Breast epithelium (tissue), 2 donors: Measurements from ENCODE around the gene PDX1.

GRCh38 chr13:26475729-26476910 lies 81.4 kb upstream of the WASF3 start:
- PRO-cap, result no peak
- RAMPAGE, long total RNA, 2 experiments, result no peak in any of the 2 experiments

DNA sequence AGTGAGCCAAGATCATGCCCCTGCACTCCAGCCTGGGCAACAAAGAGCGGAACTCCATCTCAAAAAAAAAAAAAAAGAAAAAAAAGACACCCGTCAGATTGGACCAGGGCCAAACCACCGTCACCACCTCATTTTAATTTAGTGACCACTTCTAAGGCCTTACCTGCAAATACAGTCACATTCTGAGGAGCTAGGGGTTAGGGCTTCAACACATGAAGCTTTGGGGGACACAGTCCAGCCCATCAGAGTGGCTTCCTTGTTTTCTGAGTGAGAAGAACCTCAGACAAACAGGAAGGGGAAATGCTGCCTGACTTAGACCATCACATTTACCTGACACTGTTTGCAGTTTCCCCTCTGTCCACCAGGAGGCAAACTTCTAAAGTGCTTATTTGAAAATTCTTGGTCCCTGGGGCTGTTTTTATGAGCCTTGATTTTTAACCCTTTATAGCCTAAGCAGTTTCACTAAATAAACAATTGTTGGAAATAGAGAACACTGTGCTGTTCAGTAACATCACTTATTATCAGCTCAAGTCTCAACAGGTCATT lies 75.0 kb upstream of the WASF3 start:
- PRO-cap, result no peak
- RAMPAGE, long total RNA, 2 experiments, result no peak in any of the 2 experiments

GRCh38 chr13:26508860-26509523 lies 48.5 kb upstream of the WASF3 start:
- PRO-cap, result no peak
- RAMPAGE, long total RNA, 2 experiments, result no peak in any of the 2 experiments

DNA sequence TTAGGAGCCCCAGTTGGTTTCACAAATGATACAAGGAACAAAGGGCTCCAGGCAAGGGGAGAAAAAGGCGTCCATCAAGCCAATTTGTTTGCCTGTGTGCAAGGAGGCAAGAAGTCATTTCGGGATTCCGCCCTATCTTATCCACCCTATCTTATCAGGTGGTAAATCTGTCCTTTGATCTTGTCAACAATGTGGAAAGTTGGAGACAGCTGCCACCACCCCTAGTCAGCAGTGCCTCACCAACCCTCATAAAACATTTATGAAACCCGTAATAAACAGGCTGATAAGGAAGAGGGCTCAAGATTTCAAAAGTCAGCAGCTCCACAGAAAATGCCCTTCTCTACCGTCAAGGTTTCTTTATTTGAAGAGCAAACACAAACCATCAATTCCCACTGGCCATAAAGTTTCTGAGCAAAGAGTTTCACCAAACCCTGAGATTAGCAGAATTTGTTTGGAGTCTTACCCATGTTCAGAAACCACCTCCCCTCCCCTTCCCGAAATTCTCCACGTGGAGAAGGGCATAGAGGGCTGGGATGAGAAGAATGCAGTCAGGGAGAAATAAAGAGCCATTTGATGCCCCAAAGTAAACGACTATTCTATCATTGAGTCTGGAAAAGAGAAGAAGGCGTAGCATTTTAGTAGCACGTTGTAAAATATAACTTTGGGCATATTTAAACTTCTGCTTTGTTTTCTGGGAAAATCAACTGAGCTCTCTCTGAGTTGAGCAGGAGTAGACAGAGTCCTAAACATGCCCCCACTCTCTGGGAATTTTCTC lies 196.1 kb upstream of the GPR12 start:
- PRO-cap, result no peak
- RAMPAGE, long total RNA, 2 experiments, result no peak in any of the 2 experiments

GRCh38 chr13:26964569-26965408 lies 204.2 kb upstream of the GPR12 start:
- PRO-cap, result no peak
- RAMPAGE, long total RNA, 2 experiments, result no peak in any of the 2 experiments

DNA sequence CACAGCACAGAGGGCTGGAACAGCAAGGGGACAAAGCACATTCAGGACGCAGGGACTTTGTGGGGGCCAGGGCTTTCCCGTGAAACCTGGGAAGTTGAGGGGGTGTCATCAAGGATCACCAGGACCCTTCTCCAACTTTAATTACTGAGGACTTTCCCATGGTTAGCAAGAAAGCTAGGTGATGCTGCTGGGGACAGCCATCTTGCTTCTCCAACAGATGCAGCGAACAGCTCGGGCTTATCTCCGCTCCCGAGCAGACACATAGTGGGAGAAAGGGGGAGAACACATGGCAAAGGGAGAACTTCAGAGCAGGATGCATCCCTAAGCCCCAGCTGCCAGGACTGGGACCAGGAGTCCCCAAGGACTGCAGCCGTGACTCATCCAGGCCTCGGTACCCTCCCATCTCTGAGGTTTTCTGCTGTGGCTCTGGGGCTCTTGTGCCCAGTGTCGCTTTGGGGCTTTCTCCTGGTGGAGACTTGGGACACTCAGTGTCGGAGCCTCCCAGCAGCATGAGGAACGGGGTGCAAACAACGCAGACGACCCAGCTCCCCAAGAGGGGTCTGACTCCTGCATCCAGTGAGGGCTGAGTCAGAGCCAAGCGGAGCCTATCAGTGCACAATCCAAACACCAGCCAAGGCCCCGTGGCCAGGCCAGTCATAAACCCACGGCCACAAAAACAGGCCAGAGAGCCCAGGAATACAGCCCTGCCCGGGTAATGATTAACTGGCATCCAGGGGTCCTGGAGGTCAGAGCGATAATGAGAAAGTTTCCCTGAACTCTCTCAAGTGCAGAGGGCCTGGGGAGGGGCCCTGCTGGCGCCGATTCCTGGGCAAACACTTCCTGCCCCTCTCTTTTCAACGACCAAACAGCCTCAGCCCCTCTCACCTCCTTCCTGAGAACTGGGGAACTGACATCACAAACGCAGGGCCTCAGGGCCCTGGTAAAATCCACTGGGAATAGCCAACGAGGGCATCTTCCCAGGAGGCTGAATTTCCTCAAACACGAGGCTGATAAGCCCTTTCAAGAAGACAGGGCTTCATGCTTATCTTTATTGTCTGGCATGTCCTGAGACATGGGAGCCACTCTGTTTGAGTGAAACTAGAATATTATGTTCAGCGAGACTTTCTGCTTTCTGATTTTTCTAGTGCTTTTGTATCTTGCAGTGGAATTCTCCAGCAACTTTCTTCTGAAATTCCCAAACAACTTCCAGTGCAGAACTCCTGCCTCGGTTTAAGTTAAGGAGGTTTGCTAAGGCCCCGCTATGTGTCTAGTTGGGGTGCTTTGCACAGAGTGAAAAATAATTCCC lies 202.9 kb downstream of the USP12 start:
- PRO-cap, result no peak
- RAMPAGE, long total RNA, 2 experiments, result no peak in any of the 2 experiments

DNA sequence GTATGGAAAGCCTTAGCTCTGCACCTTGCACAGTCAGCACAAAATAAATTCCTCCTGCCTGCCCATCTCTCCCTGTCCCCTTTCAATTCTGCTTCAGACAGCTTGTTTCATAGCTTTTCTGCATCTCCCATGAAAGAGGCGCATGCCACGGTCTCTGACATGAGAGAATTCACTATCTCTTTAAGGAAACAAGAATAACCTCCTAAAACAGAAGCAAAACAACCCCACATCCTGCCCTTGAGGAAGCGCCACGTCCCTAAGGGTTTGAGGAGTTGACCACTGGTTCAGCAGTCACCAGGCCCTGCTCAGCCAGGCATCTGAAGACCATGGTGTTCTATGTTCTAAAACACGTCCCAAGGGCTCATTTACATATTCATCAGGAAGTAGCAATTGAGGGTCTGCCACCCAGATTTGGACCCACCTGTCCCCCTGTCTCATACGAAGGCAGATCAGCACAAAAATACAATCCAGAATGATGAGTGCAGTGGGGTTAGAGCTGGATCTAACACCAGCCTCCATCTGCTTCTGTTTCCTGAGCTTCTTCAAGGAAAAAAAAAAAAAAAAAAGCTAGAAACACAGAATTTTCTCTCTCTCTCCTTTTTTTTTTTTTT lies 174.2 kb downstream of the USP12 start:
- PRO-cap, result no peak
- RAMPAGE, long total RNA, 2 experiments, result no peak in any of the 2 experiments

GRCh38 chr13:27089660-27090383 lies 81.8 kb downstream of the USP12 start:
- PRO-cap, result no peak
- RAMPAGE, long total RNA, 2 experiments, result no peak in any of the 2 experiments

GRCh38 chr13:27125139-27125658 lies 46.4 kb downstream of the USP12 start:
- PRO-cap, result no peak
- RAMPAGE, long total RNA, 2 experiments, result no peak in any of the 2 experiments

GRCh38 chr13:27163031-27164175 lies 8.2 kb downstream of the USP12 start:
- PRO-cap, result no peak
- RAMPAGE, long total RNA, 2 experiments, result no peak in any of the 2 experiments

- PRO-cap, result no peak
- RAMPAGE, long total RNA, 2 experiments, result no peak in any of the 2 experiments
Measured at GRCh38 chr13:27403790-27404515, 20.5 kb upstream of the GTF3A start.

- PRO-cap, result no peak
- RAMPAGE, long total RNA, 2 experiments, result no peak in any of the 2 experiments
Measured at GRCh38 chr13:27607103-27607607, 13.2 kb downstream of the LNX2 start.

DNA sequence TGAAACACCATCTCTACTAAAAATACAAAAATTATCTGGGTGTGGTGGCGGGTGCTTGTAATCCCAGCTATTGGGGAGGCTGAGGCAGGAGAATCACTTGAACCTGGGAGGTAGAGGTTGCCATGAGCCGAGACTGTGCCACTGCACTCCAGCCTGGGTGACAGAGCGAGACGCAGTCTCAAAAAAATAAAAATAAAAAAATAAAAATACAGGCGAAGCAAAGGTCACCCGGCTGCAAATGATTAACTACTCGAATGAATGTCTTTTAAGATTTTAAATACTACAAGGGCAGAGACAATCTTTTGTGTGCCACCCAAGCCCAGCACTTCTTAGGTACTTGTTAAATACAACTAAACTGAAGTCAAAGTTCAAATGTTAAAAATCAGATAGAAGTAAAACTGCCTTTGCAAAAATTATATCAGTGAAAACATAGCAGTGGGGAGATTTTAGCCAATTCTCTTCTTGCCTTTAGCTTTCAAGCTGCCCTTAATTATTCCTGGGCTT lies 6.7 kb downstream of the LNX2 start:
- PRO-cap, result no peak
- RAMPAGE, long total RNA, 2 experiments, result no peak in any of the 2 experiments

DNA sequence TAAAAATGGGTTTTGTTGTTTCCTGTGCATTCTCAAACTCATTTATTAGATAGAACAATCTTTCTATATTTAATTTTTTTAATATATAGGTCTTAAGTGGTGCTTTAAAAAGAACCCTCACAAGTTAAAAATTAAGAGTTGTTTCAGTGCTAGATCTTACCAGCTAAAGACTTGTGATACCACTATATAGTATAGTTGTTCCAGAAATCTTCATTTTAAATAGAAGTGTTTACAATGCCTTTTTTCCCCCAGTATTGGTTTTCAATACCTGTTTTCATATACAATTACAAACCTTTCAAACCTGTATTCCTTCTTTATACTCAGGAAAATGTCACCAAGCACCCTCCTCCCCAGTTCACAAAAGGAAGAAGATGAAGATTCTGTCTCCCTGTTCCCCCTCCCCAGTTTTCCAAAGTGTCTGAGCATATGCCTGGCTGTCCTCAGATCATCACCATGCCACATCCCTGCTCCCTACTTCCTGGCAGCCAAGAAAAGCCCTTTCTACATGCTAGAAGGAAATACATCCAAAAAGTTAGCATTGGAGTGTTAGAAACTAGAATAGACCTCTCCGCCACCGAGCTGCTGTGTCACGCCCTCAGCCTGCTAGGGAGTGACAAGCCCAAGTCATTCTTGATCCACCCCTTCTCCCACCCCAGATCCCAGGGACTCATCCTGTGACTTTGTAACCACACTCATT lies 45.0 kb downstream of the POLR1D start:
- PRO-cap, result no peak
- RAMPAGE, long total RNA, 2 experiments, result no peak in any of the 2 experiments

DNA sequence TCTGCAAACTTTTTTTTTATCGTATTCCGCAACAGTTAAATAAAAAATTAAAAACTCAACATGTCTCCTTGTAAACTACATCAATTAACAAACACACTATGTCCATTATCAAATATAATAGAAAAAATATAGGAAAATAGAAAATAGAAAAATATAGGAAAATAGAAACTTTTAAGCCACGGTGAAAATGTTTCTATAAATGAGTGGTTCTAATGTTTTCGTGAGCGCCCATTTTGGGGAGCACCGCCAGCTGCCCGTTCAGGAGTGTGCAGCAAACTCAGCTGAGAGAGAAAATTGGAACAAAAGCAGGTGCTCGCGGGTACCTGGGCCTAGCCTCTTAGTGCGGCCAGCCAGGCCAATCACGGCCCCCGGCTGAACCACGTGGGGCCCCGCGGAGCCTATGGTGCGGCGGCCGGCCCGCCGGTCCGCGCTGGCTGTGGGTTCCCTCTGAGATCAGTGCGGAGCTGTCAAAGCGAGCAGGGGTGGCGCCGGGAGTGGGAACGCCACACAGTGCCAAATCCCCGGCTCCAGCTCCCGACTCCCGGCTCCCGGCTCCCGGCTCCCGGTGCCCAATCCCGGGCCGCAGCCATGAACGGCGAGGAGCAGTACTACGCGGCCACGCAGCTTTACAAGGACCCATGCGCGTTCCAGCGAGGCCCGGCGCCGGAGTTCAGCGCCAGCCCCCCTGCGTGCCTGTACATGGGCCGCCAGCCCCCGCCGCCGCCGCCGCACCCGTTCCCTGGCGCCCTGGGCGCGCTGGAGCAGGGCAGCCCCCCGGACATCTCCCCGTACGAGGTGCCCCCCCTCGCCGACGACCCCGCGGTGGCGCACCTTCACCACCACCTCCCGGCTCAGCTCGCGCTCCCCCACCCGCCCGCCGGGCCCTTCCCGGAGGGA lies at the start of gene PDX1:
PDX1 (plus strand) TSS at position 450 of the 897 bp plus-strand sequence.
- PRO-cap, result no peak
- RAMPAGE, long total RNA, 2 experiments, result no peak in any of the 2 experiments

GRCh38 chr13:27971239-27971687 lies 2.1 kb upstream of the CDX2 start:
- PRO-cap, result no peak
- RAMPAGE, long total RNA, 2 experiments, result no peak in any of the 2 experiments

DNA sequence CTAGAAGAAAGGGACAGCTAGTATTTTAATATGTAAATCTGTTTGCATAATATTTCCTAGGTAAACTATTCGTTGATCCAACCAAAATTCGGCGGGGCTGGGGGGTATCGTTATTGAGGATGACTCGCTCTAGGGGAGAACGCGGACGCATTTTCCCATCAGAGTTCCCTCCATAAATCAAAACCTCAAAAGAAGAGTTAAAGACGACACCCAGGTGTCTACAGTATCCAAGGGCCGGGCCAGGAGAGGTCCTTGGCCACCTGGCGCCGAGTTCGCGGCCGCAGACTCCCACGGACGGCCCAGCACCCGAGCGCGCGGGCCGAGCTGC lies 585 bp downstream of the FLT3 start:
- PRO-cap, result no peak
- RAMPAGE, long total RNA, 2 experiments, result no peak in any of the 2 experiments

DNA sequence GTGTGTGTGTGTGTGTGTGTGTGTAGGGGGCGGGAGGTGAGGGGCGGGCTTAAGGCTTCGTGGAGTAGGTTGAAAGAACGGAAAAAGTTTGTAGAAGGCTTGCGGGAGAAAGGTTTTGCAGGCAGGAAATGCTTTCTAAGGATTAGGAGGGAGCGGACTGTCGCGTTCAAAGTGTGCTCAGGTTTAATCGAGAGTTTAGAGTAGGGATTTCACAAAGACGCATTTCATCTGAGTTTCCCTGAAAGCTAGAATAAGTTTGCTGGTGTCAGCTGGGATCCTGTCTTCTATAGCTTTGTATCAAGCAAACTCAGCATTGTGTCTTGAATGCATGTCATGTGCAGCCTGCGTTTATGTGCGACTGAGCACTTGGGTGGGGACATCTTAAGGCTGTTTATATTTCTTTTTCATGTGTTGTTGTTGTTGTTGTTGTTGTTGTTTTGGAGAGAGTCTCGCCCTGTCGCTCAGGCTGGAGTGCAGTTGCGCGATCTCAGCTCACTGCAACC lies 1.2 kb downstream of the PAN3 start:
- PRO-cap, result no peak
- RAMPAGE, long total RNA, 2 experiments, result no peak in any of the 2 experiments

DNA sequence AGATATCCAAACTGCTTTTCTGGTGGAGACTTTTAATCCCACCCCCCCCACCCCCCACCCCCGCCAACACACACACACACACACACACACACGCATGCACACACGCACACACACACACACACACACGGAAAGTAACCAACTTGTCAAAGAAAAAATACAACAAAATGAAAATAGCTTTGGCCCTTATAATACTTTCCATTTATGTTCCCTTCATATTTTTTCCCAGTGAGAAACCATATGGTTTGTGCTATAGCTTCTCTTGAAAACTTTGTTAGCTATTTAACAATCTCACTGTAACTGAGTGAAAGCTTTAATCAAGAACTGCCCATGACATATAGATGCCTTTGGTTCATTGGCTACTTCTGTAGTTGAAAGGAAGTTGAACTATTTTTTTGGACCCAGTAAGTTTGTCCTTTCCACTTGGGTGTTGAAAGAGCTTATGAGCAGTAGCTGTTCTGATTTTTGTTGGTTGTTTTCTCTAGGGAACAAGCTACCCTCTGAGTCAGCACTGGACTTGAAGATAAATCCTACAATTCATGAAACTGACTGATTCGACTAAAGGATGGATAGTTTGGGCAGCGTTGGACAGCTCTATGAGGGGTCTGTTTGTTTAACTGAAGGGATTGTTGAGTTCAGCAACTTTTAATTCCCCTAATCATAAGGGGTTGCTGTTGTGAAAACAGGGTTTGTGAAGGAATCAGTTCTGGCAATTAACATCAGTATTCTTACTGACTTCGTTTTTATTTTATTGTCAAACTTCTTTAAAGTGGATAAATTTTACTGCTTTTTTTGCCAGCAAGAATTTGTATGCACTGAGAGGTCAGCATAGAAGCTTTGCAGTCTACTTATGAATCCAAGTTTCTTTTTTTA lies 101.0 kb downstream of the PAN3 start:
- PRO-cap, result no peak
- RAMPAGE, long total RNA, 2 experiments, result no peak in any of the 2 experiments

DNA sequence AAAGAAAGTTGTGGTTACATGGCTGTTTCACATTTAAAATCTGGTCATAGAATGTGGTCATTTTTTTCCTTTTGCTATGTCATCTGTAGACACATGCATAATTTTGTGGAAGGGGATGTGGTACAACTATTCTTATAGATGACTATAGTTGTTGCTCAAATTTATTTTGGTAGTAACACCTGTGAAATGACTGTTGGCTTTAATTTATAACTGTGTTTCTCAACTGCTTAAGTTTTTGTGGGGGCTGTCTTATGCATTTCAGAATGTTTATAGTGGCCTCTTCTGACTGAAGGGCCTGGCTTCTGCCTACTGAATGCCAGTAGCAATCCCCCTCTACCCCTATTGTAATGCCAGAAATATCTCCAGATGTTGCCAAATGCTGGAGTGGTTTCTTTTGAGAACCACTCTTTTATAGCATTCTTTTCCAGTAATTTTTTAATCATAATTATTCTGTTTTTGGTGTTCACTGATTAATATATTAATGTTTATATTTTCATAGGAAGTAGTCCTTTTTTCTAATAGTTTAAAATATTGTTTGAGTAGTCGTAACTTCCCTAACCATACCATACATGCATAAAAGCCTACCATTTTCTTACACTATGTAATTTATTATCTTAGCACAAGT lies 130.6 kb downstream of the PAN3 start:
- PRO-cap, result no peak
- RAMPAGE, long total RNA, 2 experiments, result no peak in any of the 2 experiments